Measurements from ENCODE around the genes IFT172 and FNDC4.

GRCh38 chr2:27364146-27365099 lies 5.7 kb downstream of the EIF2B4 start:
- PRO-cap = no peak
- RAMPAGE, long total RNA, 3 experiments = no peak in any of the 3 experiments

- PRO-cap = no peak
- RAMPAGE, long total RNA, 3 experiments = no peak in any of the 3 experiments
Measured at GRCh38 chr2:27383860-27384334, 3.4 kb upstream of the ZNF513 start.

GRCh38 chr2:27489289-27490323 lies at the start of gene IFT172:
Gene IFT172, minus strand, starts transcription at chr2:27489743.
- PRO-cap = bidirectional peak, plus-strand start at chr2:27490006, minus-strand start at chr2:27489743
- RAMPAGE, long total RNA, 3 experiments = start-site peak on the minus strand in 3 of 3 experiments, at chr2:27489691-27489780 at its widest, 189 to 238 reads per replicate

DNA sequence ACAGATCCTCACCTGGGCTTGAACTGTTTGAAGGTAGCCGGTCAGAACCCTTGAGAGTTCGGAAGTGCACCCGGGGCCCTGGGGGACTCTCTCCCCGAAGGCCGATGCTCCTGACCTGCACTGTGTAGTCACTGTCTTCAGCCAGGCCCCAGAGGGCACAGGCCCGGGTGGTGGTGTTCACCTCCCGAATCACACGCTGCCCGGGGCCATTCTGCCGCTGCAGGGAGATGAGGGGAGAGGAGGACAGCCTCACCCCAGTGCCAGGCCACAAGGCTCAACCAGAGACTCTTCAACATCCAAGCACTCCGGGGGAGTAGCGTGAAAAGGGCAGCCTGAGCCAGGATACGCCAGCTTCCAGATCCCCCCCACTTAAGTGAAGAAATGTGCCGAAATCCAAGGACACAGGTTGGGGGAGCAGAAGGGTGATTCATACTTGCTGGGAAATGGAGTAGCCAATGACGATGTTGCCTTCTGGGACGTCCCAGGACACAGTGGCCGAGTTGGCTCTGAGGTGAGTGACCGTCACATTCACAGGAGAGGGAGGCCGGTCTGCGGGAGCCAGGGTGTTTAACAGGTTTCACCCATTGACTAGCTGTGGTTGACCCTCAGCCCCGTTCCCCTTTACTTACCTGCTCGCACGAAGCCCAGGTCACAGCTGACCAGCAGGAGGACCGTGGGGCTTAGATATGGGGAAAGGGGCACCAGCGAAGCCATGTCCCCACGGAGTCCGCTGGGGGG lies 913 bp downstream of the FNDC4 start:
- PRO-cap = bidirectional peak, plus-strand start at position 525 of the sequence, minus-strand start at position 371 of the sequence
- RAMPAGE, long total RNA, 3 experiments = start-site peak on the minus strand in 1 of 3 experiments, centred at position 332 of the sequence, 19 reads per replicate

GRCh38 chr2:27494656-27495558 lies at the start of gene FNDC4:
Gene FNDC4, minus strand, starts transcription at chr2:27495200.
- PRO-cap = unidirectional peak, plus-strand start at chr2:27494743; unidirectional peak, minus-strand start at chr2:27495198
- RAMPAGE, long total RNA, 3 experiments = start-site peak on the minus strand in 1 of 3 experiments, at chr2:27494786-27494874 at its widest, 29 reads per replicate

DNA sequence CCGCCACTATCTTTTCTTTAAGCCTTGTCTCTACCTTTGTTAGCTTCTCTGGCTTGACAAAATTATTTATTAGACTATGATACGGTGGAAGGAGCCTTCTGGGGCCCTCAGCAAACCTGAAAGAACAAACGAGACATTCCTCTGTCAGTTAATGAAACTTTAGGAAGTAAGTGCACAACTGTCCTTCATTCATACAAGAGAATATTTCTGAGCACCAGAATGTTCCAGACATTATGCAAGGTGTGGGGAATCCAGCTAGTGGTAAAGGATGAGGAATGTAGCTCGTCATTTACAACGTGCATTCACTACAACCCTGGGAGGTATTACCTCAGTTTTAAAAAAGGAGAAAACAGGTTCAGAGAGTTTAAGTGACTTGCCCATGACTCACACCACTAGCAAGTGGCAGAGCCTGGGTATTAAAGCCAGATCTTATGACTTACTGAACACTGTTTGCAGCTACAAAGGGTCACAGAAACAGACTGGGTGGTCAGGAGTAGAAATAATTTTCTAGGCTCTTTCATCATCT lies 947 bp downstream of the CCDC121 start:
- PRO-cap = unidirectional peak, plus-strand start at position 453 of the sequence
- RAMPAGE, long total RNA, 3 experiments = no peak in any of the 3 experiments

GRCh38 chr2:27629149-27629428 lies 239 bp downstream of the GPN1 start:
- PRO-cap = no peak
- RAMPAGE, long total RNA, 3 experiments = no peak in any of the 3 experiments

DNA sequence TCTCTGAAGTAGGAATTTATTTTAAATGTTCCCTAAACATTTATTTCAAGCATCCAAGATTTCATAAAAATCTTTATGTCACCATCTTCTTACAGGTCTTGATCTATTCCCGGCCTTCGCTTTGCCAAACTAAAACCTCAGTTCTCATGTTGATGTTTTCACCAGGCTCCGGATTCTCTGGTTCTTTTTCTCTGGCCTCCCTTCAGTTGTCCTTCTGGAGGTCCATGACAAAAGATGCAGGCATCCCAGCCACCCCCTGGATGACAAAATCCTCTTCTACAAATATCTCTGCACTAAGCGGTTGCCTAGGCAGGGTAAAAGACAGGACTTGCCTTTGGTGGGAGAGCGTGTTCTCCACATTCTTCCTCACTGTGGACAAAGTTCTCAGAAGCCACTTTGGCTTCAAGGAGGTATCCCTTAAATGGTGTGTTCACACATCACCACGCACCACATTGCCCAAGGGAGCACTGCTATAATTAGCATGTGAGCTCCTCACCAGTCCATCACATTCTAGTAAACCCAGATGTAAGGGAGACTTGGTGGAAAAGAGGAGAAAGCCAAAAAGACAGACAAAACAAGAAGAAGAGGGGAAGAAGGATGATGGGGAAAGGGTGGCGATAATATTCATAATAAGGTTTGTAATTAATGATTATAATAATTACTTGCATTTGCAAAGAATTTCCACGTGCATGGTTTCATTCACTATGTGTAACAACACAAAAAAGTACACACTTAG lies 23.6 kb upstream of the MRPL33 start:
- PRO-cap = bidirectional peak, plus-strand start at position 522 of the sequence, minus-strand start at position 371 of the sequence
- RAMPAGE, long total RNA, 3 experiments = no peak in any of the 3 experiments

DNA sequence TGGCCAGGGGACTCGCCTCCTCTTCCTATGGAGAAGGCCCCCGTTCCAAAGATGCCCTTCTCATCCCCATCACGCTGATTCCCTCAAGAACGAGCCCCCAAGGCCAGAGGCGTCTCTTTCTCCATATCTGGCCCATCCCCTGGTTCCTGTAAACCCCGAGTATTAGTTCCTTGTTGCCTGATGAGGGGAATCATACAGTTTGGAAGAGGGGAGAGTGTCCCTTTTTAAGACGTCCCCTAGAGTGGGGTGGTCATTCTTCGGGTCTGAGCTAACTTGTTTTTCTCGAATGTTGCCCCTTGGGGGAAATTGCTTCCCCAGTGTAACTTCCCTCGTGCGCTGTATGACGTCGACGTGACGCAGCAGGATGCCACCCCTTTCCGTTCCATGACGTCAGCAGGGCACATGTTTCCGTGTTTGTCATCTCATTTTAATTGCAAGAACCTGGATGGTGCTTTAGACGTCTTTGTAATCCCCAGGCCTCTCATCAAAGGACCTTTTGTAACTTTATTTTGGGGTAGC lies 449 bp downstream of the BABAM2 start:
- PRO-cap = bidirectional peak, plus-strand start at position 456 of the sequence, minus-strand start at position 342 of the sequence
- RAMPAGE, long total RNA, 3 experiments = start-site peak on the minus strand in 1 of 3 experiments, centred at position 290 of the sequence, 8 reads per replicate

DNA sequence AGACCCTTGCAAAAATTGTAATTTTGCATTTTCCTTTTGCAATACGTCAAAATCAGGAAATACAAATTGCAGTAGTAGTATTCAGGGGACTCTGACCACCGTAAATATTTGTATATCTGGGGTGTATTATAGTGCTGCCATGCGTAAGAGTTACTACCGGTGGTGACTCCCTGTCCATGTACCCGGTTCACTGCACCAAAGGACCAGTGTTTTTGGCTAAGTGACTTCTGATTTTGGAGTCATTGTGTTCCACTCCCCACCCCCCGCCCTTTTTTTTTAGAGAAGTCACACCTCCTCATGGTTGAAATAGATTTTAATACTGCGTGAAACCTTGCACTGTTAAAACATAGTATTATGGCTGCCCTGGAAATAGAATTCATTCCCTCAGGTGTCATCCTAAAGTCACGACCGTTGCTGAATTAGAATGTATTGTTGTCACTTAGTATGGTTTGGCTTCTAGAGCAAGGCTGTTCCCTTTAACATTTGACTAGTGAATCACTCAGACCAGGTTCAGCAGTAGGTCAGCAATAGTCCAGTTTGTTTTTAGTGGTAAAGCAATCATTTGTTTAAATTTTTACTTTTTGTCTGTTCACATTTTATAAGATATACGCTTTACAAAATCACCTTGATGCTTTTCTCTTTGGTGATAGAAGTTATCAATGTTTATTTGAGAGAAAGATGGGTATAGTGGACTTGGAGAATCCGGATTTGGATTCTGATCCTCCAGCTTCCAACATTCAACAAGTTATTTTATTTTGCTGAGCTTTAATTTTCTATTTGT lies 1.1 kb downstream of the BABAM2 start:
- PRO-cap = no peak
- RAMPAGE, long total RNA, 3 experiments = no peak in any of the 3 experiments

DNA sequence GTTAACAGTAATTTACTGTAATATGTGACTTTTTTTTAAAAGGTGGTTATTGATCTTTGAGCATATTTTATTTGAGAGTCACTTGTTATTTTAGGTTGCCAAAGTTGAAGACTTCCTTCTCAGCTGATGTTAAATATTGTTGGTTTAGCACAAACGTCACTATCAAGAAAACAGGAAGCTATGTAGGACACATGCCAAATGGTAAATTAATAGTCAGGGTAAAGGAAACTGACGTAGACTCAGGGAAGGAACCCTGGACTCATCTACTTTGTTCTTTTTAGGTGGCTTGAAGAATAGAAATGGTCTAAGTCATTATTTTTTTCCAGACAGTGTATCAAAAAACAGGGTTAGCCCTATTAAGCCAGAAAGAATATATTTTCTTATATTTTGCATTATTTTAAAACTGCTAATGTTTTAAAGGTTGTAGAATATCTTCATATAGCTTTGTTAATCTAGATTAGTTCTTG lies 30.0 kb downstream of the BABAM2 start:
- PRO-cap = bidirectional peak, plus-strand start at position 234 of the sequence, minus-strand start at position 106 of the sequence
- RAMPAGE, long total RNA, 3 experiments = no peak in any of the 3 experiments

DNA sequence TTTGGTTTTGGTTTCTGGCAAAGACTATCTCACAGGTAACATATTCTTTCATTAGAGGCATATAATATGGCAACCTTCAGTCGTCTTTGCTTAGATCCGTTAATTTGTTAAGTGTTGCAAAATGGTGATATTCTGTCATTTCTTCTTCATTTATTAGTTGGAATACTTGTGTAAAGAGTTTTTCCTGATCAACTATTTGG lies 75.4 kb downstream of the BABAM2 start:
- PRO-cap = no peak
- RAMPAGE, long total RNA, 3 experiments = no peak in any of the 3 experiments

- PRO-cap = no peak
- RAMPAGE, long total RNA, 3 experiments = no peak in any of the 3 experiments
Measured at GRCh38 chr2:28102253-28103028, 211.9 kb downstream of the BABAM2 start.

- PRO-cap = no peak
- RAMPAGE, long total RNA, 3 experiments = no peak in any of the 3 experiments
Measured at GRCh38 chr2:28185138-28185622, 207.5 kb upstream of the FOSL2 start.

- PRO-cap = no peak
- RAMPAGE, long total RNA, 3 experiments = no peak in any of the 3 experiments
Measured at GRCh38 chr2:28338137-28338697, 54.4 kb upstream of the FOSL2 start.

DNA sequence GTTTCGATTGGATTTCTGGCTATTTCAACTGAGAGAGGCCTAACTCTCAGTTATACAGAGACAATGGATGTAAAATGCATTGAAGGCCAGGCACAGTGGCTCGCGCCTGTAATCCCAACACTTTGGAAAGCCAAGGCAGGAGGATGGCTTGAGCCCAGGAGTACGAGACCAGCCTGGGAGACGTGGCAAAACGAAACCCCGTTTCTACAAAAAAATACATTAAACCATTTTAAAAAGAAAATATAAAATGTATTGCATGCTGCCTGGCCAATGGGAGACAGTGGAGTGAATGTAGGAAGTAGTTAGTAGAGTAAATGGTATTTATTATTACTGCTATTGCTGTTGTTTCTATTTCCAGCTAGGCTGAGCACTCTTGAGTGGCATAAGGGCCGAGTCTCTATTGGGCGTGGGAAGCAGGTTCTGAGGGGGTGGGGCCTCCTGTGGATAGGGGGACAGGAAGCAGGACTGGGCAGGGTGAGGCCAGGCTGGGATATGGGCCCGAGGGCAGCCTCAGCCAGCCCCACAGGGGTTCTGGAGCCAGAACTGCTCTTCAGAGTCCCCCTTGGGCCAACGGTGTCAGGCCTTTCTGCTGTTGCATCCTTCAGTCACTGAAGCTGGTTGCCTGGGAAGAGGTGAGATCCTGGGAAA lies 26.9 kb upstream of the FOSL2 start:
- PRO-cap = no peak
- RAMPAGE, long total RNA, 3 experiments = no peak in any of the 3 experiments

DNA sequence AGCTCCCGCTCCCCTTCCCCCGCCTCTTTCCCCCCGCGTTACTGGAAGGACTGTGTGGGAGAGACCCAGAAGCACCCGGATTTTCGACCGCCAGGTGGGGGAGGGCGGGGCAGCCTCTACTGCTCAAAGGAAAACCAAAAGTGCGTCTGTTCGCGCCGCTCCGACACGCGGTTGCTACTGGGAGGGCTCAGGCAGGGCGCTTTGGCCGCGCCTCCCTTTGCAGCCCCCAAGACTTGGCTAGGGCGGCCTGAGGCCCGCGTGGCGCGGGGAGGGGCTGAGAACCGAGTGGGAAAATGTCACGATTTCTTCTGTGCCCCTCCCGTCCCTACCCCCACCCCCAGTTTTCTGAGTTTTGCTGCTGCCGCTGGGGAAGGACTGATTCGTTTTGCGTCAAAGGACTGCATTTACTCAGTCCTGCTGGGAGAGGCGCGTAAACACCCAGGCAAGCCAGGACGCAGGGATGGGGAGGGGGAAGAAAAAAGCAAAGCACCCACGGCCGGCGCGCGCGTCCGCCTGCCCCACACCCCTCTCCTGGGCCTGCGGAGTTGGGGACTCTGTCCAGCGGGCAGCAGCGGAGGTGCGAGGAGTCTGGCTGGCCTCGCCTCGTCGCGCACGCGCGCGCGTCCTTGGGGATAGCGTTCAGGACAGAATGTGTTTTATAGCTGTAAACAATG lies 2.0 kb upstream of the FOSL2 start:
- PRO-cap = bidirectional peak, plus-strand start at position 163 of the sequence, minus-strand start at position 176 of the sequence; bidirectional peak, plus-strand start at position 348 of the sequence, minus-strand start at position 377 of the sequence; bidirectional peak, plus-strand start outside the sequence, minus-strand start at position 628 of the sequence
- RAMPAGE, long total RNA, 3 experiments = no peak in any of the 3 experiments

- PRO-cap = no peak
- RAMPAGE, long total RNA, 3 experiments = no peak in any of the 3 experiments
Measured at GRCh38 chr2:28406530-28407478, 14.1 kb downstream of the FOSL2 start.

DNA sequence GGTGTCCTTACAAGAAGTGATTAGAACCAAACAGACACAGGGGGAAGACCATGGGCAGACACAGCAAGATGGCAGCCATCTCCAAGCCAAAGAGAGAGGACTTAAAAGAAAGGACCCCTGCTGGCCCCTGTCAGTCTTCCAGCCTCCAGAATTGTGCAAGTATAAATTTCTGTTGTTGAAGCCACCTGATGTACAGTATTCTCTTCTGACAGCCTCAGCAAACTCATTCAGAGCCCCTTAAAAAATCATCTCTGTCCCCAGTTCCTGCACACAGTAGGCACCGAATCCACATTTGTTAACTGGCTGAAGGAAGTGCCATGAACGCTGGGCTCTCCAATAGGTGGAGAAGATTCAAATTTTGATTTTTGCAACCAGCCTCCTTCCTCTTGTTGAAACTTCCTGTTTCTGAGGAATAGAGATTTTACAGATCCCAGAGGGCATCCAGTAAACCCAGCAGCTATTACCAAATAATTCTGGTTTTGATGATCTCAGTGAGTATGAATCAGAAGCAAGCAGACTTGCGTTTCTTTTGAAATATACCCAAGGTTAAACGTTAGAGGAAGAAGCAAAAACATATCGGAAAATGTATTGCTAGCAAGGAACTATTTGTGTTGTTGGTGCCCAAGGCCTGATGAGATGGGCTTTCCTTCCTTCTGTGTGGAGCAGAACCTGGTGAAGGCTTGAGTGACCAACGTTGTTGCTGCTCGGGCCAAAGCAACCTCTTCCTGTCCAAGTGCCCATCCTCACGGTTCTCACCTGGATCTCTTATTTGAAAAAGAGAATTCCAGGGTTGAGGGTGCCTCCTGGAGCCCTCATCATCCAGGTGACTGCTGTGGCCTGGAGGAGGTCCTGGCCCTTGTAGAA lies 47.7 kb upstream of the PLB1 start:
- PRO-cap = no peak
- RAMPAGE, long total RNA, 3 experiments = no peak in any of the 3 experiments

DNA sequence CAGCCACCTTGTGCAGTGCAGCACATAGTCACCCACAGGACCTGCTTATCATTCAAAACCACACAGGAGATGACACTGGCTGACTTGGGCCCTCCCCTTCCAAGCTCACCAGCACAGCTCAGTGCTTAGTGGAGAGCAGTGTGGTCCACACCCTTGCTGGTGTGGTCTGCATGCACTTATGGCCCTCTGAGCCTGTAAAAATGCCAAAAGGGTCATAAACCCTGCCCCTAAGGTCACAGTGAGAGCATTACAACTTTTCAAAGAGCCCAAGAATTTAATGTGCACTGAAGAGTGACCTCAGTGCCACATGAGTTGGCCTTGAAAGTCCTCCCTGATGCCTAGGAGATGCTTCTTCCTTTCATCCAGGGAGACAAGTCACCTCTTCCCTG lies 12.7 kb downstream of the PLB1 start:
- PRO-cap = no peak
- RAMPAGE, long total RNA, 3 experiments = no peak in any of the 3 experiments

Measured in subcutaneous adipose tissue (tissue), 3 donors.